Mesenchymal stem cell of Wharton's jelly (primary cell): ENCODE measurements around the genes RIMBP3, C22orf39, RANBP1 and KLHL22.

DNA sequence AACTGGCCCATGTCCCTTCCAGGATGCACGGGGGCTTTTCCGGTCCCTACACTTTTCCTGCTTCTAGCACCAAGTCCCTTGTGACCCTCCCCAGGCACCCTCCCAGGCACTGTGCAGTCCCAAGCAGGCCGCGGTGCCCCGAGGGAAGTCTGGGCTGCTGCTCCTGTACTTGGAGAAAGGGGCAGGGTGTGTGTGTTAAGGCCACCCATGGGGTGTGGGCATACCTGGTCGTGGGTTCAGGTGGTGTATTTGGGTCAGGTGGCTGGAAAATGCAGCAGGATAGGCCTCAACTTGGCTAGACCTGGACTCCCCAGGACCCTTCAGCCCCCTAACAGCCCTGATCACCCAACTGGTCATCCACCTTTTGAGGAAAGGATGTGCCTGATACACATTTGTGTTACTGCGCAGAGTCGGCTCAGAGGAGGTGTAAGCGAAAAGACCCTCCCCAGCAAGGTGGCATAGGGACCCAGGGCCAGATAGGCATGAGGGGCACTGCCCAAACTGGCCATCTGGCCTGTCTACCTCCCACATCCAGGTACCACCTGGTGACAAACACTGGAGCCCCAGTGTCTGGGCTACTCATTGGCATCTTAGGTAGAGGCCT is at the start of gene RIMBP3:
TSS of gene RIMBP3 (minus strand) at position 266 of the 604 bp plus-strand sequence.
- CAGE, long polyA plus RNA = no peak

GRCh38 chr22:18946931-18947694 is 11.0 kb upstream of the PRODH start:
- CAGE, long polyA plus RNA = no peak

DNA sequence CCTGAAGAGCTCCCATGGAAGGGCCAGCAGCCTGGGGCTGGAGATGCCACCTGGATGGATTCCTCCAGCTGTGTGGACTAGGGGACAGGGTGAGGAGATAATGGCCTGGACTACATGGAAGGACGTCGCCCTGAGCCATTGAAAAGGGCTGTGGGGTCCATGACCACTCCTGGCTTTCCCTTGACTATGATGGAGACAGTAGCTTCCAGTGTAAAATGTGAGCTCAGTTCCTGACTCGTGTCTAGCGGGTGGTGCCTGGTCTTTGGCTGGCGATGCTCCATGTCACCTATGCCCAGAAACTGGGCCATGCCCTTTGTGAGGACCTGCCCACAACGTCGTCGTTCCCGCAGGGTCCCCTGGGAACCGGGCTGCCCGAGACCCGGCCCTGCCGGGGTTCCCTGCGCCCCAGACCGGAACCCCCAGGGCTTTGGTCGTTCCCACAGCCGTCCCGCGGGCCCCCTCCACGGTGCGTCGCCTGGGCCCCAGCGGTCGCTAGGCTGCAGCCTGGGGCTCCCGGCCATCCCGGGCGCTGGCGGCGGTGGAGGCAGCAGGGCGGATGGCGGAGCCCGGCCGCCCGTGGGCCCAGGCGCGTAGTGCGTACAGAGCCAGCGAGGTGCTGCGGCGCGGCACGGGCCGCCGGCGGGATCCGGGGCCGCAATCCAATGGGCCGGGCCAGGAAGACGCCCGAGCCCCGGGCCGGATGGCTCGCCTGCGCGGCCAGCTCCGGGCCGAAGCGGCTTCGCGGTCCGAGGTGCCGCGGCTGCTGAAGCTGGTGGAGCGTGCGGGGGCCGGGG is 93.0 kb downstream of the DGCR2 start:
- CAGE, long polyA plus RNA = no peak

DNA sequence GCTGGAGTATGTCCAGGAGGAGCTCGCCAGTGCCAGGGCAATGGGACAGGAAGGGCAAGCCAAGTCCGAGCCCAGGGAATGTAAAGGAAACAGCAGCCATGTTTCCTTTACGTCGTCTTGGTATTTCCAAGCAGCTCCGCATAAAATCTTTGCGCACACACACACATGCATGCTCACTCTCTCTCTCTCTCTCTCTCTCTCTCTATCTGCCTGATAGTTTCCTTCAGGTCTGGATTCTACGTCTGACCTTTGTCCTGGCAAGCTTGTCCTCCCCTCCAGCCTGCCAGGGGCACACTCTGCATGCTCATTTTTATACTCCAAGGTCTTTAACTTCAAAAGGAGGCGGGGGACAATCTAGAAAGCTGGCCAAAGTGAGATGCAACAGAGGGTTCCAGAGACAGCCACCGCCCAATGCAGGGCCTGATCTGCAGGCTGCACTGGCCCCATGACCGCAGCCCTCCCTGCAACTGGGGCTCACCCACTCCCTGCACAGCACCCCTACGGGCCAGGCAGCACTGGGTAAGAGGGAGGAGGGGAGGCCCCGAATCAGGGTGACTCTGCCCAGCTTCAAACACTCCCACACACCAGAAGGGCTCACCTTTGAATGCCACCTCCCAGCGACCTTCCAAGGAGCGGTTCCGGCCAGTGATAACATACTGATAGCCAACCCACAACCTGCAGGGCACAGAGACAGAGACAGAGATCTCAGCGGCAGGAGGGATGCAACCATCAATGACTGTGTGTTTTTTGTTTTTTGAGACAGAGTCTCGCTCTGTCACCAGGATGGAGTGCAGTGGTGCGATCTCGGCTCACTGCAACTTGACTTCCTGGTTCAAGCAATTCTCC is 59.4 kb downstream of the DGCR2 start:
- CAGE, long polyA plus RNA = no peak

GRCh38 chr22:19177584-19178122 is 883 bp downstream of the SLC25A1 start:
- CAGE, long polyA plus RNA = no peak

- CAGE, long polyA plus RNA = no peak
Observed at GRCh38 chr22:19292980-19293187, 1.4 kb upstream of the CLTCL1 start.

- CAGE, long polyA plus RNA = no peak
Observed at GRCh38 chr22:19359701-19360935, 68.6 kb upstream of the CLTCL1 start.

GRCh38 chr22:19447329-19448027 is at the start of gene C22orf39:
C22orf39 (minus strand) TSS chr22:19447711.
- CAGE, long polyA plus RNA = no peak

- CAGE, long polyA plus RNA = no peak
Observed at GRCh38 chr22:19603591-19603993, 79.4 kb upstream of the CLDN5 start.

GRCh38 chr22:19928195-19928862 is 13.2 kb upstream of the COMT start:
- CAGE, long polyA plus RNA = no peak

DNA sequence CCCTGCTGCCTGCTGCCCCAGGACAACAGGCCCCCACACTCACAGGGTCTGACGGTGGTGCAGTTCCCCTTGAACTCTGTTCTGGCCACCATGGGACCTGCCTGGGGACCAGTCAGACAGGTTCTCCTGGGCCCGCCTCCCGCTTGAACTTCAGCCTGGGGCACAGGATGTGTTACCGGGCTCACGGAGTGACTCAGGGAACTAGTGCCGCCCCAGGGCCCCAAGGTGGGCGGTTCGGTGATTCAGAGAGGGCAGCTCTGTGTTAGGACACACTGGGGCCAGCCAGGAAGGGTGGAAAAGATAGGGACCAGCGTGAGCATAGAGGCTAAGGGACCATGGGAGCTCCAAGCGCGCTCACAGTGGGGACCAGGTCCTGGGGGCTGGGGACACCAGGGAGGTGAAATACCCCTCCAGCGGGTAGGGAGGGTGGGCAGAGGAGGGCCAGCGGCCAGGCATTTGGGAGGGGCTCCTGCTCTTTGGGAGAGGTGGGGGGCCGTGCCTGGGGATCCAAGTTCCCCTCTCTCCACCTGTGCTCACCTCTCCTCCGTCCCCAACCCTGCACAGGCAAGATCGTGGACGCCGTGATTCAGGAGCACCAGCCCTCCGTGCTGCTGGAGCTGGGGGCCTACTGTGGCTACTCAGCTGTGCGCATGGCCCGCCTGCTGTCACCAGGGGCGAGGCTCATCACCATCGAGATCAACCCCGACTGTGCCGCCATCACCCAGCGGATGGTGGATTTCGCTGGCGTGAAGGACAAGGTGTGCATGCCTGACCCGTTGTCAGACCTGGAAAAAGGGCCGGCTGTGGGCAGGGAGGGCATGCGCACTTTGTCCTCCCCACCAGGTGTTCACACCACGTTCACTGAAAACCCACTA is 21.6 kb upstream of the TXNRD2 start:
- CAGE, long polyA plus RNA = no peak

- CAGE, long polyA plus RNA = no peak
Observed at GRCh38 chr22:20083101-20083741, 3.2 kb downstream of the DGCR8 start.

DNA sequence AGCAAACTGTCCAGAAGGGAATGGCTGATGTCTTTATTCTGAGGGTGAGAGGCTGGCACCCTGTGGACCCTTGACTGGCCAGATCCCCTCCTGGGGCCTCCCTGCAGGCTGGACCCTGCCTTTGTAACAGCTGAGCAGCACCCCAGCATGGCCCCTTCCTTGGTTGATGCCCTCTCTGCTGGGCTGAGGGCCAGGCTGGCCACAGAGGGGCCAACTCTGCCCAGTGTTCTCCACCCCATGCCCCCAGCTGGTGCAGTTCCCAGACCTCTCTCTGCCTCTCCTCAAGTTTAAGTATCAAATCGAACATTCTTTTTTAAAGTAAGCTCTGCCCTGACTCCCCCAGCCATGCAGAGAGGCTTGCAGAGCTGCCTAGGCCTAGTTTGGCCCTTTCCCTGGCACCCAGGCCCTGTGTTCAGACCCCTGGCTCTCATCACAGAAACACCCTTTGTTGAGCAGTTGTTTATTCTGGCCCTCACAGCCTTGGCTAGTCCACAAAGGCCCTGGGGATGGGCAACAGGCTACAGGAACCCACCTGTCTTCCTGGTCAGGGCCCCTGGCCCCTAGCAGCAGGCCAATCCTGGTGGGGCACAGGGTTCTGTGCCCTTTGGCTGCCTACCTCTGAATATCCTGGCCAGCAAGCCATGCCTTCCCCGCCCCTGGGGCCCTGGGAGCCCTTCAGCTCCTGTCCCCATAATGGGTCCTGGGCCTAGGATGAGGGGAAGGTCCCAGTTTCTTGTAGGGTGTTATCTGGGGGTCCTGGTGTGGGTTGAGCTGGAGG is 3.9 kb upstream of the RANBP1 start:
- CAGE, long polyA plus RNA = no peak

GRCh38 chr22:20115876-20116689 is at the start of gene RANBP1:
RANBP1 (plus strand) TSS chr22:20116104.
- CAGE, long polyA plus RNA = no peak

GRCh38 chr22:20159911-20160627 is 9.2 kb upstream of the CCDC188 start:
- CAGE, long polyA plus RNA = no peak

DNA sequence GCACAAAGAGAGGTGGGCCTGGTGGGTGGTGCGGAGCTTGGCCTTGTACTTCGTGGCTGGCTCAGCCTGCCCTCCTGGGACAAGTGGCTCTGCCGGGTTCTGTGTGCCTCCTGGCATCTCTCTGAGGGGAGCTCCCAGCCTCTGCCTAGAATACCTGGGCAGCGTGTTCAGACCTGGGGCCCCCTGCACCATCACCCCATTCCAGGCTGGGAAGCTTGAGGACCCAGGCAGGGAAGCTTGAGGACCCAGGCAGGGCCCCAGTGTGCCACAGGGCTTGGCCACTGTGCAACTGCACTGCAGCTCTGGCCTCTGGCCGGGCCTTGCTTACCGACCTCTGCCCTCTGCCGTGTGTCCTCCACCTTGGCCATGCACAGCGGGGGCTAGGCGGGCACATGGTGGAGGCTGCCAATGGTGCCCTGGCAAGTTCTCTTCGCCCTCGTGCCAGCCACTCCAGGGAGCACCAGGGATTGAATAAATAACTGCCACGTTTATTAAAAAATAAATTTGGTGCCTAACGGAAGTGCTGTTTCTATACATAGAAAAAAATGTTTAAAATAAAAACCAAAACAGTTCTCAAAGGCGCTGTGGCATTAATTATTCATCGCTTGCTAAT is 46.1 kb downstream of the RTN4R start:
- CAGE, long polyA plus RNA = no peak

DNA sequence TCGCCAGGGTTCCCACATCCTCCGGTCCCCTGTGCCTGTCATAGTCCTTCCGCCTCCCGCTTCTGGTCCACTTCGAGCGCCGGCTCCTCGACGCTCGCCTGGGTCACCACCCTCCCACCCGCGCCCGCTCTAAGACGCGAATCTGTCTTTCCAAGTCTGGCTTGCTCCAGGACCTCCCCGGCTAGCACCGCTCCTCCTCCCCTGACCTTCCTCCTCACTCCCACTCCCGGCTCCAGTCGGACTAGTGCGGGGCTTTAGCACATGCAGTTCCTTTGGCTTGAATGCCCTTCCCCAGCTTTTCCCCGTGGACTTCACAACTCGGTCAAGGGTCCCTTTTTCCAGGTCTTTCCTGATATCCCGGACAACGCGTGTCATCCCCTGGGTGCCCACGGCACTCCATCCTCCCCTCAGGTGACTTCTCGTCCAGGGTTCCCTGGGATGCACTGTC is 638 bp downstream of the SCARF2 start:
- CAGE, long polyA plus RNA = no peak

DNA sequence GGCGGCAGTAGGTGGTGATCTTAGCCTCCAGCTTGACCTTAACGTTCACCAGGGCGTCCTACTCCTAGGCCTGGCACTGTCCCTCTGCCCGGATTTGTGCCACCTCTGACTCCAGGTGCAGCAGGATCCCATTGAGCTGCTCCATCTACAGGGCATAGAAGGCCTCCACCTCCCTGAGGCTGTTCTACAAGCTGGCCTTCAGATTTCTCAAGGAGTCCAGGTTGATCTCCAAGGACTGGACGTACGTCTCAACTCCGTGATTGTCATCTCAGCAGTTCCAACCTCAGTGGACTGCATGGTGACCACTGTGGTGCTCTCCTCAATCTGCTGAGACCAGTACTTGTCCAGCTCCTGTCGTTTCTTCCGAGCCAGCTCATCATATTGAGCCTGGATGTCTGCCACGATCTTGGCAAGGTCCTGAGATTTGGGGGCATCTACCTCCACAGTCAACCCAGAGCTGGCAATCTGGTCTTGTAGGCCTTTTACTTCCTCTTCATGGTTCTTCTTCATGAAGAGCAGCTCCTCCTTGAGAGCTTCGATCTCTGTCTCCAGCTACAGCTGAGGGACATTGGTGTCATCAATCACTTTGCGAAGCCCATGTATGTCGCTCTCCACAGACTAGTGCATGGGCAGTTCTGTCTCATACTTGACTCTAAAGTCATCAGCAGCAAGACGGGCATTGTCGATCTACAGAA is 12.5 kb downstream of the KLHL22 start:
- CAGE, long polyA plus RNA = no peak

DNA sequence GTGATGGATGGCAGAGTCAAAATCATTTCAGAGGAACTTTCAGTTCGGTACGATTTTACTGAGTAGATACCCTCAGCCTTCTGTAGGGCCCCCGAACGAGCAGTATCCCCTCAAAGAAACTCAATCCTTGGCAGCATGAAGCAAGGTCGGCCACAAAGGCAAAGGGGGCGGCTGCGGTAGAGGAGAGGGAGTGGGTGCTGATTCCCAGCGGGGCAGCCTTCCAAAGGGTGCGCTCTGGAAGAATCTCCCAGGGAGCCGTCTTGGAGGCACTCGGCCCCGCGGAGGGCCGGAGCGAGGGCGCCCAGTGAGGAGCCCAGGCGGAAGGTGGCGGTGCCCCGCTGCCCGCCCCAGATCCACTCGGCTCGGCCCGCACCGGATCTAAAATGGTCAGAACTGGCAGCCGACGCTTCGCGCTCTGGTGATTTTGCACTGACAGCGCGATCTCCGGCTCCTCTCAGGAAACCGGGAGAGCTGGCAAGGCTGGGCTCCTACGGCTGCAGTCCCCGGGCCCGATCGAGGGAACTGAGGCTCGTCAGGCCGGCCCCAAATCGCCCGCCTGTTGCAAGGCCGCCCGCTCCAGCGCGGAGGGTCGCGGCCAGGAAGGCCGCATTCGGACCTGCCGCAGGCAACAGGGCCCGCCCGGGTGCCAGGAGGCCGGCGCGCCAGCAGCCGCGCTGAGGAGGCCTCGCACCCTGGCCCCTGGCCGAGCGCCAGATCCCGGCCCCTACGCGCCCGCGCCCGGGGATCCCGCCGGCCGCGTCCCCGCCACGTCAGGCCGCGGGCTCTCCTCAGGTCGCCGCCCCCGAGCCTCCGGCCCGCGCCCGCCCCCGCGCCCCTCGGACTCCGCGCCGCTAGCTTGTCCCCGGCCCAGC is 542 bp downstream of the KLHL22 start:
- CAGE, long polyA plus RNA = no peak

- CAGE, long polyA plus RNA = no peak
Observed at GRCh38 chr22:20495689-20496298, at the start of gene KLHL22. KLHL22 (minus strand) TSS chr22:20495795.